SK-N-MC (cell line): ENCODE results near the genes SEPTIN7 and GPR141.

- RRBS: no CpG with 5 or more reads among the region's 9 CpGs
Measured at GRCh38 chr7:35664175-35665003, 30.5 kb downstream of the HERPUD2 start.

- RRBS: no CpG with 5 or more reads among the region's 3 CpGs
Measured at GRCh38 chr7:35729021-35729915, 34.3 kb upstream of the HERPUD2 start.

GRCh38 chr7:35800983-35802103 lies at the start of gene SEPTIN7:
Gene SEPTIN7 (plus strand): TSS chr7:35801057.
- RRBS: under 1% methylated on average over 41 of the region's 115 CpGs

DNA sequence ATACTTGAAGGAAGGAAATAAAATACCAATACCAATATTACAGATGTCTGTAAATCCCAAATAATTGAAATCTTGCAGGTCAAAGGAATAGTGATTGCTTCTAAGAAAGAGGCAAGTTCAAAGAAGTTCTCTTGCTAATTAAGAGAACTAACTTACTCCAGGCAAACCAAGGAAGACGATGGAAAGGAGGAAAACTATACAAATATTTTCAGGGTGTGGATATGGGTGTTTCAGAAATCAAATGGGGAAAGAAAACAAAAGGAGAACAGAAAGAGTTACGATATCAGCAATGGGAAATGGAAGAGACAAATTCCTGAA lies 87.0 kb downstream of the SEPTIN7 start:
- RRBS: no CpG with 5 or more reads among the region's 2 CpGs

GRCh38 chr7:36128495-36129023 lies 24.5 kb upstream of the EEPD1 start:
- RRBS: 63% methylated on average over 3 of the region's 9 CpGs

DNA sequence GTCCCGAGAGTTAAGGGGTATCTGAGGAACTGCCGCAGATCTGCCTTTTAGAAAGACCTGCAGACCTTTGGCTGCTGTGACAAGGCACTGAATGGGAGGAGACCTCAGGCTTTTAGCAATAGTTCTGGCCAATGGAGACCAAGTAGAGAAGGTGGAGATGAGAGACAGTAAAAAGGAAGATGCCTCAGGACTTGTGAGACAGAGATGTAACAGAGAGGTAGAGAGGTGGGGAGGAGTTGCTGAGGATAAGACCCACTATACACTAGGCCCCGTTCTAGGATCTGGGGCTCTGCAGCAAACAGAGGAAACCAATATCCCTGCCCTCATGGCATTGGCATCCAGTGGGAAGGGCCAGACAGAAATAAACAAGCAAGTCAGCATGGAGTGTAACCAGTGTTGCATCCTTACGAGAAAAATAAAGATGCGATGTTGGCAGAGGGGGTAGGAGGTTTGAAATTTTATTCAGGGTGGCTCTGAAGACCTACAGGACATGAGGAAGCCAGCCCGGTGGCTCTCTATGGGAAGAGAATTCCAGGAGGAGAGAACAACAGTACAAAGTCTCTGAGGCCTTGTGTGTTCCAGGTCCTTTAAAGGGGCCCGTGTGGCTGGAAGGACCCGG lies 22.1 kb upstream of the EEPD1 start:
- RRBS: 87% methylated on average over 3 of the region's 8 CpGs

DNA sequence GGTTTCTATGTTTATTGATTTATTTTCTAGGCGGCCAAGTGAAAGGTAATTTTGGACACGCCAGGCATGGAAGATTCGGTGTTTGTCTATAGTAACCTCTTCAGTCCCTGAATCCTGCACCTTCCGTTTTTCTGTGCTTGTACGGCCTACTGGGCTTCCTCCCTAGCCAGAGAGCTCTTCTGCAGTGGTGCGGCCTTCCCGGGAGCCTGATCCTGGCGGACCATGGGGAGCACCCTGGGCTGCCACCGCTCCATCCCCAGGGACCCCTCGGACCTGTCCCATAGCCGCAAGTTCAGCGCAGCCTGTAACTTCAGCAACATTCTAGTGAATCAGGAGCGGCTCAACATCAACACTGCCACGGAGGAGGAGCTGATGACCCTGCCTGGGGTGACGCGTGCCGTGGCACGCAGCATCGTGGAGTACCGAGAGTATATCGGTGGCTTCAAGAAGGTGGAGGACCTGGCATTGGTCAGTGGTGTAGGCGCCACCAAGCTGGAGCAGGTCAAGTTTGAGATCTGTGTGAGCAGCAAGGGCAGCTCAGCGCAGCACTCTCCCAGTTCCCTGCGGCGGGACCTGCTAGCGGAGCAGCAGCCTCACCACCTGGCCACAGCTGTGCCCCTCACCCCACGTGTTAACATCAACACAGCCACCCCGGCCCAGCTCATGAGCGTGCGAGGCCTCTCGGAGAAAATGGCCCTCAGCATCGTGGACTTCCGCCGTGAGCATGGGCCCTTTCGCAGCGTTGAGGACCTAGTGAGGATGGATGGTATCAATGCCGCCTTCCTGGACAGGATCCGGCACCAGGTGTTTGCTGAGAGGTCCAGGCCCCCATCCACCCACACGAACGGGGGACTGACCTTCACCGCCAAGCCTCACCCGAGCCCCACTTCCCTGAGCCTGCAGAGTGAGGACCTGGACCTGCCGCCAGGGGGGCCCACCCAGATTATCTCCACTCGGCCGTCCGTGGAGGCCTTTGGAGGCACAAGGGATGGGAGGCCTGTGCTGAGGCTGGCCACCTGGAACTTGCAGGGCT lies 1.4 kb downstream of the EEPD1 start:
- RRBS: no CpG with 5 or more reads among the region's 46 CpGs

DNA sequence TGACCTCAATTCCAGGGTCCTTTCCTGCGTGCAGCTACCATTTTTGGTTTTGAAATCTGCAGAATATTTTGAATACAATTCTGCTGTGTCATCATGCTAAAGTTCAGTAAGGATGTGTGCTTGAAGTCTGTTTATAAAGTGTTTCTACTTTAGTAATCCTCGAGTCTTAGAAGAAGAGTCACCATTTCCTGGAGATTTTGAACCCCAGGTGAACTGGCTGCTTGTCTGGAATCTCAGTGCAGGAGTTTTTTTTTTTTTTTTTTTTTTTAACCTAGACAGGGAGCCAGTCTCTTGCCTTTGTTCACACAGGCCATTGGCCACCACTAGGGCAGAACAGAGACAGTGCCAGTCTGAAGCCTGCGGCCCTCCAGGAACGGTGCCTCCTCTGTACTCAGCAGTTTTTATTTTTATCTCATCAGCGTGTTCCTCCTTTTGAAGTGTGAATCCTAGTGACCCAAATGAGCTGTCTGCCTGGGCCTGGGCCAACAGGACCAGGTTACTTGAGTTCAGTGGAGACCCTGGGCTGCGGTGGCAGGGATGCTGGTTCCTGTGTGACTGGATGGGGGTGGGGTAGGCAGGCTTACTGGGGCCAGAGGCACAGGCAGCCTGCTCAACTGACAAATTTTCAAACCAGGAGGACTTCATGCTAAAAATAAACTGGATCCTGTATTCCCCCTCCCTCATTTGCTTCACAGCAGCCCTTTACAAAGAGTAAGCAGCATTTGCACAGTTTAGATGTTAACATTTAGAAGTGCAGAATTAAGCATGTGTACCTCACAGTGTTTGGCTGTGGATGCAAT lies 54.8 kb downstream of the EEPD1 start:
- RRBS: no CpG with 5 or more reads among the region's 6 CpGs

GRCh38 chr7:36280397-36281815 lies 86.1 kb downstream of the MATCAP2 start:
- RRBS: 84% methylated on average over 6 of the region's 25 CpGs

DNA sequence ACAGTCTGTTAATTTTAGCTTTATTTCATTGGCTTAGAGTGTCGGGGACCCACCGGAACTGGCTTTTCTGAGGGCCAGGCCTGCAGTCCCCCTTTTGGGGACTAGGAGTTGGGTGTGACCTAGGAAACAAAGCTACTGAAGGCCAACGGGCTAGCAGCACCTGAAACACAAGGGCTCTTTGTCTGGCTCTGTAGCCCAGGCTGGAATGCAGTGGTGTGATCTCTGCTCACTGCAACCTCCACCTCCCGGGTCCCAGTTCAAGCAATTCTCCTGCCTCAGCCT lies 820 bp upstream of the ANLN start:
- RRBS: no CpG with 5 or more reads among the region's 4 CpGs

- RRBS: no CpG with 5 or more reads among the region's 5 CpGs
Measured at GRCh38 chr7:36686485-36686886, 37.8 kb downstream of the AOAH start.

- RRBS: no CpG with 5 or more reads among the region's 9 CpGs
Measured at GRCh38 chr7:36747624-36748465, 23.6 kb upstream of the AOAH start.

GRCh38 chr7:37210964-37211604 lies 237.6 kb downstream of the ELMO1 start:
- RRBS: no CpG with 5 or more reads among the region's 13 CpGs

GRCh38 chr7:37353465-37354343 lies 95.0 kb downstream of the ELMO1 start:
- RRBS: no CpG with 5 or more reads among the region's 18 CpGs

GRCh38 chr7:37408254-37408703 lies 40.4 kb downstream of the ELMO1 start:
- RRBS: no CpG with 5 or more reads among the region's 6 CpGs

DNA sequence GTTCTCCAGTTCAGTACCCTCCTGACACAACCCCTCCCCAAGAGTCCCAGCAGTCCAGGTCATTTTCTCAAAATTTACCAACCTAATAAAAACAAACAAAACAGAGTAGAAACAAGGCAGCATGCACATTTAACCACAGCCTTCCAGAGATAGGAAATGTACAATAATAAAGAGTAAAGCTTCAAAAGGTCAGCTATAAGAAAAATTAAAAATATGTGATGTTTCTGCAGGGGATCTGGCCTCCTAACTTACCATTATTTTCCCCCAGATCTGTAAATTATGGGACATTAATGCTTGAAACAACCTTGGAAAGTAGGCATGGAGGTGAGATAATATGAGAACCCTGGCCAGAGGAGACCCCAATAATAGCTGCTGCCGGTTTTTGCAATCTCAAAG lies 1.9 kb downstream of the ELMO1 start:
- RRBS: no CpG with 5 or more reads among the region's 1 CpG

DNA sequence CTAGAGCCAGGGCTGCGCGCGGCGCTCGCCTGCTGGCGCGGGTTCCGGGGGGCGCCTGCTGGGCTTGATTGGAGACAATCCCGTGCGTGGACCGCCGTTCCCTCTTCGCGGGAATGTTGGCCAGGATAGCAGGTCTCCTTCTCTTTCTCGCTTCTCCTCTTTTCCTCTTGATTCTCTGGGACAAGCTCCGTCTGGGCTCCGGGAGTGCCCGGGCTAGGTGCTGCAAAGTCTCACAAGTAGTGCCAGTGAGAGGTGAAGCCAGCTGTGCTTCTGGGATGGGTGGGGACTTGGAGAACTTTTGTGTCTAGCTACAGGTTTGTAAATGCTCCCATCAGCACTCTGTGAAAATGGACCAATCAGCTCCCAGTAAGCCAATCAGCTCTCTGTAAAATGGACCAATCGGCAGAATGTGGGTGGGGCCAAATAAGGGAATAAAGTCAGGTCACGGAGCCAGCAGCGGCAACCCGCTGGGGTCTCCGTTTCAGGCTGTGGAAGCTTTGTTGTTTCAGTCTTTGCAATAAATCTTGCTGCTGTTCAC lies 43.5 kb upstream of the ELMO1 start:
- RRBS: 100% methylated on average over 2 of the region's 24 CpGs

GRCh38 chr7:37617287-37618405 lies 65.9 kb upstream of the GPR141 start:
- RRBS: no CpG with 5 or more reads among the region's 32 CpGs

DNA sequence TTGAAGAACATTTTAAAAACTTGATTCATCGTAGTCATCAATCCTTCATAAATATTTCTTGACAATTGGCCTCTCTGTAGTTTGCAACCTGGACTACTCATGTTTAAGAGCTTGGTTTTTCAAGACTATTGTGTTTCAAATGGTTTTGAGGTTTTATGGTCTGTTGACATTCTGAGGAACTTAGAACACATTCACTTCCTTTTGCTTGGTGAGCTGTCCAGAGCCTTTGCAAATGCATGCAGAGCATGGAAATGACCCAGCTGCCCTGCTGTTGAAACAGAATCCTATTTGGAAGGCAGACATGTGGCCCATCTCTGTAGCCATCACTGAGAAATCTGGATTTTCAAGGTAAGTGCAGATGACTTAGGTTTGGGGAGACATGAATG lies at the start of gene GPR141:
TSS of gene GPR141 (plus strand) at position 211 of the 386 bp plus-strand sequence.
- RRBS: no CpG with 5 or more reads among the region's 1 CpG

DNA sequence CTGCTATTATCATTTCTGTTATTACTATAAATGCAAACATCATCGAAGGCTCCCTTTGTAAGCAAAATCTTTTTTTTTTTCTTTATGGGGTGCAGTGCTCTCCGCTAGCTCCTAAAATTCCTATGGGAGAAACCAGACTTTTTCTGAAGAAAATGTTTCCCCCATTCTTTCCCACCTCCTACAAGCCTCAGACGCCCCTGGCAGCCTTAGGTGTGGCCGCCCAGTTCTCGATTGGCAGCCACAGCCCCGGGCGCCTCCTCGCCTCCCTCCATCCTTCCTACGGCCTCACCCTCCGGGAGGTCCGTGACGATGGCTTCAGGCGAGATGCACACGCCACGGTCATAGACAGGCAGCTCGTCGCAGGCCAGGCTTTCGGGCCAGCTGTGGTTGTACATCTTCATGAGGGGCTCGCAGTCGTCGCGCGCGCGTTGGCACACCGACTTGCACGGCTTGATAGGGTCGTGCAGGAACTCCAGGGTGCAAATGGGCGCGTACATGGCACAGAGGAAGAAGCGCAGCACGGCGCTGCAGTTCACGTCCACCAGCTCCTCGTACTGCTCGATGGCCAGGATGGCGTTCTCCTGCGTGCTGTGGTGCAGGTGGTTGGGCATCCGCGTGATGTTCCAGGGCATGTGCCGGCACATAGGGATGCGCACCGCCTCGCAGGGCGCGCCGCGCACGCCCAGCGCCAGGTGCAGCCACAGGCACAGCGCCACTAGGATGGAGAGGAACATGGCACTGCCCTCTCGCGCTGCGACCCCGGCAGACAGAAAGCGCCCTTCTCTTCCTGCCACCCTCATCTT lies 612 bp downstream of the SFRP4 start:
- RRBS: 32% methylated on average over 5 of the region's 56 CpGs